Bronchus fibroblast of lung (primary cell): ENCODE measurements around a stretch of chr15.

DNA sequence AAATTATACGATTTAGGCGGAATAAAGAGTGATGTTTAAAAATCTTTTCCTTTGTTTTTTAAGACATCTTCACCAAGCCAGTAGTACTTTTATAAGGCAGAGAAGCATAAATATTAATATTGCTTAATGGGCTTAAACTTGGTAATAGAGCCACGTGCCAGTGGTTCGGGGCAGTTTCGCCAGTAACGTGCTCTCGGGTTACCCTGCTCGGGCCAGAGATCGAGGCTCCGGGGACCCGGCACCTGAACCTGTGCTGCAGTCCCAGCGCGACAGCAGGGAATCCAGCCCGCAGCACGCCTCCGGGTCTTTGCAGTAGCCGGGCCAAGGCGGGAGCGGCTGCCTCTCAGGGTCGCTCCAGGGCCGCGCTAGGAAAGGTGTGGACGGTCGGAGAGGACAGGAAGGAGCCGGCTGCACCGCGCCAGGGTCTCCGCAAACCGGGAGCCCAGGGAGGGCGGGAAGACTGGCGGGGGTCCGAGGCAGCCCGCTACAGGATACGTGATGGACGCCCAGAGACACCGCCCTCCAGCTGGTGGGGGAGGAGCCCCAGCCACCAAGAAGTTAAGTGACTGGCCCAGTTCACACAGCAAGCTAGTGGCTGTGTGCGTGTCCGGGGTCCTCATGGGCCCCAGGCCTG is 1.4 kb upstream of the PDE8A start:
- RAMPAGE, long total RNA = no peak

DNA sequence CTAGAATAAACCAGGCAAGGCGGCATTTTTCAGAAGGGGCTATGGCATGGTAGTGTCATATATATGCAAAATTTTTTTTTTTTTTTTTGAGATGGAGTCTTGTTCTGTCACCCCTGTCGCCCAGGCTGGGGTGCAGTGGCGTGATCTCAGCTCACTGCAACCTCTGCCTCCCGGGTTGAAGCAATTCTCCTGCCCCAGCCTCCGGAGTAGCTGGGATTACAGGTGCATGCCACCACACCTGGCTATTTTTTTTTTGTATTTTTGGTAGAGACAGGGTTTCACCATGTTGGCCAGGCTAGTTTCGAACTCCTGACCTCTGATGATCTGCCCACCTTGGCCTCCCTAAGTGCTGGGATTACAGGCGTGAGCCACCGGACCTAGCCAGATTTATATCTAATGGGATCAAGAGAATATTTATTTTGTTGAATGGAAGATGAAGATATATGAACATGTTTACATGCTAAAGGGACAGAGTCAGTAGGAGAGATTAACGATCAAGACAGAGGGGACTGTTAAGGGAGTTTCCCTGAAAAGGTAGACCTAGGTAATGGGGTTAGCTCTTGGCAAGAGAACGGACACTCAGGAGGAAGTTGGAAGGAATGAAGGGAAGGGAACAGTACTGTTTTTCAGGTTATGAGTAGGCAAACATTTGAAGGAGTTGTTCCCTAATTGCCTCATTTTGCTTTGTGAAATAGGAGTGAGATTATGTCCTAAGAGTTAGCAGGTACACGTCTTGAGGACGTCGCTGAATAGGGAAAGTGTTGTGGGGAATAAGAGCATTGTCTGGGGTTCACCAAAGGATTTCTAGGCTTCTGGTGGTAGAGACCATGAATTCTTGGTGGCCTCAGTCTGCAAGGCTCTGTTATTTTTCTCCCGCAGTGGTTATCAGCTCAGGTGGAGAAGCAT is 41.1 kb downstream of the PDE8A start:
- RAMPAGE, long total RNA = no peak

DNA sequence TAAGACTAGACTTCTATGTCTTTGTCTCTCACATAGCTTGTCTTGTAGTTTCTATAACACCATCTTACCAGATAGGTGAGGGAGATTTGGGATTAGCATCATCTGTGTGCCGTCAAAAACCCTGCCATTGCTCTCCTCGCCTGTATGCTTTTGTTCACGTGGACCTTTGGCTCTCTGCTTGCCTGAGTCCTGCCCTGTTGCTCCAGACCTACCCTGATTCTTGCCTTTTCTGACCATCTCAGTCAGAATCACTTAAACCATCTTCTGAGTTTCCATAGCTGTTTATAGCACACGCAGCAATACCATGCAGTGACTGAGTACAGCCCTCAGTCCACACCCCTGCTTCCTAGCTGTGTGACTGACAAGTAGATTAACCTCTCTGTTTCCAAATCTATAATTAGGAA is 49.6 kb downstream of the PDE8A start:
- RAMPAGE, long total RNA = no peak

GRCh38 chr15:85036607-85037287 is 55.1 kb downstream of the PDE8A start:
- RAMPAGE, long total RNA = no peak

DNA sequence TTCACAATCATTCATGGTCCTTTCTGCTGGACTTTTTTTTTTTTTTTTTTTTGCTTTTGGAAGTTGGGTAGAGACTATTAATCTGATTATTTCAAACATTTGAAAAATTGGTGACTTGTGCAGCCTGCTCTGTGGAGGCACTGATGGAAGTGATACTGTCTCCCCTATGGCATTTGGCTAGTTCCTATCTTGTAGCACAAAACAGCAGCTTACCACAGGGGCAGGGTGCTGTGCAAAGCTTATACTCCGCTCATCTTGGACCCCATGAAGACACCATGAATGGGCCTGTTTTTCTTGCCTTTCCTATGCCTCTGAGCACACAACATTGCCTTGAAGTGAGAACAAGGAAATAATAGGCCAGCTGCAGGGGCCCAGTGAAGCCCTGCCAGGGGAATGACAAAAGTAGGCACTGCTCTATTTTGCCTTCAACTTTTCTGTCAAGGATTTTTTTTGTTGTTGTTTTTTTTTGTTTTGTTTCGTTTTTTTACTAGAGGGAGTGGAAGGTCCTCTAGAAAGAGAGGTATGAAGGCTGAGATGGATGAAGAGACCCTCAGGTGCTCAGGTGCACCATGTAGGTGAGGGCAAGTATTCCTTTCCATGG is 110.3 kb downstream of the PDE8A start:
- RAMPAGE, long total RNA = no peak

GRCh38 chr15:85168626-85169155 is 187.0 kb downstream of the PDE8A start:
- RAMPAGE, long total RNA = no peak

GRCh38 chr15:85335436-85335975 is 44.9 kb upstream of the AKAP13 start:
- RAMPAGE, long total RNA = no peak

GRCh38 chr15:85382326-85382824 is 2.0 kb downstream of the AKAP13 start:
- RAMPAGE, long total RNA = no peak

DNA sequence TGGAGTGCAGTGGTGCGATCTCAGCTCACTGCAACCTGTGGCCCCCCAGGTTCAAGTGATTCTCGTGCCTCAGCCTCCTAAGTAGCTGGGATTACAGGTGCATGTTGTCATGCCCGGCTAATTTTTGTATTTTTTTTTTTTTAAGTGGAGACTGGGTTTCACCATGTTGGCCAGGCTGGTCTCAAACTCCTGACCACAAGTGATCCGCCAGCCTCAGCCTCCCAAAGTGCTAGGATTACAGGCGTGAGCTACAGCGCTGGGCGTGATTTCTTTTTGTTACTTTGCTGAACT is 7.6 kb downstream of the AKAP13 start:
- RAMPAGE, long total RNA = no peak

GRCh38 chr15:85407939-85408871 is 27.8 kb downstream of the AKAP13 start:
- RAMPAGE, long total RNA = no peak

- RAMPAGE, long total RNA = no peak
Observed at GRCh38 chr15:85414883-85415535, 34.6 kb downstream of the AKAP13 start.

DNA sequence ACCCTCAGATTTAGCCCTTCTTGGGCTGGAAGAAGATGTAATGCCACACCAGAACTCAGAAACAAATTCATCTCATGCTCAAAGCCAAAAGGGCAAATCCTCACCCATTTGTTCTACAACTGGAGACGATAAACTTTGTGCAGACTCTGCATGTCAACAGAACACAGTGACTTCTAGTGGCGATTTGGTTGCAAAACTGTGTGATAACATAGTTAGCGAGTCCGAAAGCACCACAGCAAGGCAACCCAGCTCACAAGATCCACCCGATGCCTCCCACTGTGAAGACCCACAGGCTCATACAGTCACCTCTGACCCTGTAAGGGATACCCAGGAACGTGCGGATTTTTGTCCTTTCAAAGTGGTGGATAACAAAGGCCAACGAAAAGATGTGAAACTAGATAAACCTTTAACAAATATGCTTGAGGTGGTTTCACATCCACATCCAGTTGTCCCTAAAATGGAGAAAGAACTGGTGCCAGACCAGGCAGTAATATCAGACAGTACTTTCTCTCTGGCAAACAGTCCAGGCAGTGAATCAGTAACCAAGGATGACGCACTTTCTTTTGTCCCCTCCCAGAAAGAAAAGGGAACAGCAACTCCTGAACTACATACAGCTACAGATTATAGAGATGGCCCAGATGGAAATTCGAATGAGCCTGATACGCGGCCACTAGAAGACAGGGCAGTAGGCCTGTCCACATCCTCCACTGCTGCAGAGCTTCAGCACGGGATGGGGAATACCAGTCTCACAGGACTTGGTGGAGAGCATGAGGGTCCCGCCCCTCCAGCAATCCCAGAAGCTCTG is 199.7 kb downstream of the AKAP13 start:
- RAMPAGE, long total RNA = no peak

DNA sequence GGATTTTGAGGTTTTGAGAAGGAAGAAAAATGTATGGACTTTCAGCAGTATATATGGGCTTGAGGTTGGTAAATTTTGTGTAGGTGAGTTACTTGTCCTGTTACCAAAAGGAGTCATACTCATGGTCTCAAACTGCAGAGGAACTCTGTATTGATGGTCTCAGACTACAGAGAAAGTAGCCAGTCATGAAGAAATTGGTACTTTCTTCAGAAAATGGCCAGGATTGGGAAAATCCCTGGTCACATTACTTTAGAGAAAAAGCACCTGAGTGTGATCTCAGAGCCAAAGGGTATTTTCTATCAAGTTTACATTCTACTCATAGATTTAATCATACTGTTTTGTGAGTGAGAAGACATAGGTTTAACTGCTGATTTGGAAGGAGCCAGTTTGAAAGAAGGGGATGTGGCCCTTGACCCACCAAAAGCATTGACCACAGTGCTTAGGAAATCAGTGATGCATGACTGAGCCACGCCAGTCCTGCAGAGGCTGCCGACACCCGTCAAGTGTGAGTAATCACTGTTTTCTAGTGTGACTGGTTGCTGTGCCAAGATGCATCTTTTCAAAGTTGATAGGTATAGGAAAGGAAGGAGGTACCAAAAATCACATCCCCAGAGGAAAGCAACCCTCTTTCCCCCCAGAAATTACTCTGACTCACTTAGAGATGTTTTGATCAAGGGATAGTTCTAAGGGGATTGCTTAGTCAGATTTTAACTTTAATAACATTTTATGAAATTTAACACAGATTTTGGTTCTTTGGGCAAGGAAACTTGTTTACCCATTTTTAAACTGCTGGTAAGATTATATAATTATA is 203.6 kb downstream of the AKAP13 start:
- RAMPAGE, long total RNA = no peak

GRCh38 chr15:85692798-85693709 is 101.7 kb downstream of the KLHL25 start:
- RAMPAGE, long total RNA = no peak

- RAMPAGE, long total RNA = no peak
Observed at GRCh38 chr15:85702218-85702876, 92.4 kb downstream of the KLHL25 start.

- RAMPAGE, long total RNA = no peak
Observed at GRCh38 chr15:85707536-85708309, 87.0 kb downstream of the KLHL25 start.

- RAMPAGE, long total RNA = no peak
Observed at GRCh38 chr15:85763071-85763584, 31.6 kb downstream of the KLHL25 start.

DNA sequence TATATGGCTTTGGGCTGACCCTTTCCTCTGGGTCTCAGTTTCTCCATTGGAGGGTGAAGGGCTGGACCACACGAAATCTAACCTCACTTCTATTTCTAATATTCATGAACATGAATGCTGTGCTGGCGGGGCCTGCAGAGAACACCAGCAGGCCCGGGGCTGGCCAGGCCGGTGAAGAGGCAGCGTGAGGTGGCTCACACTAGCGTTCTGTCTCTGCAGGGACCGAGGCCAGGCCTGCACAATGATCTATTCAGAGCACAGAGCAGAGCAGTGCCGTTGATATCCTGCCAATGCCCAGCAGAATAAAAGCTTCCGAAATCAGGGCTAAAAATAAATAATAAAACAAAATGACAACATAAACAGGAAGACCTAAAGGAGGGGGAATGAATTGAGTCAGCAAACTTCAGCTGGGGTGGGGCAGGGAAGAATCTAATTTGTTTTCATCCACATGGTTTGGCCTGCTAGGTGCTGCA is 837.0 kb downstream of the AGBL1 start:
- RAMPAGE, long total RNA = no peak

DNA sequence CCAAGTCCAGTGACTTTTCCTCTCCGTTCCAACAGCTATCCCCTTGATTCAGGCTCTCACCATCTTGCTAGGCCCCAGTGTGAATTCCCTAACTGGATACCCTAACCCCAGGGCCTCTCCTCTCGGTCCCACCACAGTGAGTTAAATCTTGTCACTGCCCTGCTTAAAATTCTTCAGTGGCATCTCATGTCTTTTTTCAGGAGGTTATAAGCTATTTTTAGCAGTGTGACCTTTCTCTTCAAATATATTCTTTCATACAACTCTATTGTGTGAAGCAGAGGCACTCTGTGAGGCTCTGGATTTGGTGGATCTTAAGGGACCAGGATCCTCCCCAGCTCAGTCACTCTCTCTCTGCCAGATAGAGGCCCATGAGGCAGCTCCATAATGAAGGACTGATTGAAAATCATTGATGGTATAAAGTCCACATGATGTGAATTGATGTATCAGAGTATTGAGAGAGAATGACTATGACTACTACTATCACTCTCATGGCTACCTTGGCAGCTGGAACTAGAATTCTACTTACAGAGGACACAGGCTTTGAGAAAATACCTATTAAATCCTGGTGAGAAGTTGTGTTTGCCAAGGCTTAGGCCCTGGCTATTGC is 760.4 kb downstream of the NTRK3 start:
- RAMPAGE, long total RNA = no peak

GRCh38 chr15:87703734-87704268 is 552.7 kb downstream of the NTRK3 start:
- RAMPAGE, long total RNA = no peak